ENCODE measurements around a stretch of chr6.

DNA sequence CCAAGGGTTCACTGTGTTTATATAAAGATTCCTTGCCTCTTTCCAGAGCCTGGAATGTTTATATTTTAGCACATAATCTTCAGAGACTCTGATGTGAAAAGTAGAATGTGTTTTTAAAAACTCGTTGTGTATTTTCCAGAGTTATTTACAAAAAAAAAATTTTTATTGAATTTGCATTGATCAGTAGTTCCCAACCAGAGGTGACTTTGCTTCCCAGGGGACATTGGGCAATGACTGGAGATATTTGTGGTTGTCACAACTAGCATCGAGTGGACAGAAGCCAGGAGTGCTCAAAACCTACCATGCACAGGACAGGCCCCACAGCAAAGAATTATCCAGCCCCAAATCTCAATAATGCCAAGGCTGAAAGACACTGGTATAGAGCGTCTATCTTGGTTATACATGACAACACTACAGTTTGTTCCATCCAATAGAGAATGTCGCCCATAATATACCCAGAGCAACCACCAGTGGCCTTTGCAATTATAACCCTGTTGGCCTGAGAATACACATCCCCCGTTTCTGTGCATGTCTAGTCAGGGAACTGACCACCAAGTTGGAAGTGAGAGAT, 75.8 kb upstream of the ADTRP start:
- PRO-cap = no peak
- RAMPAGE, long total RNA, 2 experiments = no peak in any of the 2 experiments

DNA sequence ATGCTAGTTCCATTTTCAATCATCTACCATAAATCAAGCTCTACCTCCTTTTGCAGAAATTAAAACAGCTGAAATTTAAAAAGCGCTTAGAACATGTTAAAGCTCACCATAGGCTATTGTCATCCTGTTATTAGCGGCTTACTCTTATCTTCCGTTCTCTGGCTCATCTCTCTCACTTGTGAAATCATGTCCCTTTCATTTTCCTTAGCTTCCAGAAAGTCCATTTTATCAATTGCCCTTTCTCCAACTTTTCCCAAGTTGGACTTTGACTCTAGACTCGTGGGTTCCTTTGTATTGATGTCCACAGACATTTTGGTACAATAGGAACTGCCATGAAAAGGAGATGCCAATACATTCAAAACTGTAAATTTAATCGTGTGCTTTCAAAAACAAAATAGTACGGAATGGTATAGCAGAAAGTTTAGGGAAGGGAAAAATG, 10.5 kb upstream of the HIVEP1 start:
- PRO-cap = no peak
- RAMPAGE, long total RNA, 2 experiments = no peak in any of the 2 experiments

GRCh38 chr6:12019677-12020549, 7.8 kb downstream of the HIVEP1 start:
- PRO-cap = no peak
- RAMPAGE, long total RNA, 2 experiments = no peak in any of the 2 experiments

GRCh38 chr6:12025993-12026907, 14.1 kb downstream of the HIVEP1 start:
- PRO-cap = no peak
- RAMPAGE, long total RNA, 2 experiments = no peak in any of the 2 experiments

GRCh38 chr6:12130571-12131171, 118.6 kb downstream of the HIVEP1 start:
- PRO-cap = no peak
- RAMPAGE, long total RNA, 2 experiments = no peak in any of the 2 experiments

DNA sequence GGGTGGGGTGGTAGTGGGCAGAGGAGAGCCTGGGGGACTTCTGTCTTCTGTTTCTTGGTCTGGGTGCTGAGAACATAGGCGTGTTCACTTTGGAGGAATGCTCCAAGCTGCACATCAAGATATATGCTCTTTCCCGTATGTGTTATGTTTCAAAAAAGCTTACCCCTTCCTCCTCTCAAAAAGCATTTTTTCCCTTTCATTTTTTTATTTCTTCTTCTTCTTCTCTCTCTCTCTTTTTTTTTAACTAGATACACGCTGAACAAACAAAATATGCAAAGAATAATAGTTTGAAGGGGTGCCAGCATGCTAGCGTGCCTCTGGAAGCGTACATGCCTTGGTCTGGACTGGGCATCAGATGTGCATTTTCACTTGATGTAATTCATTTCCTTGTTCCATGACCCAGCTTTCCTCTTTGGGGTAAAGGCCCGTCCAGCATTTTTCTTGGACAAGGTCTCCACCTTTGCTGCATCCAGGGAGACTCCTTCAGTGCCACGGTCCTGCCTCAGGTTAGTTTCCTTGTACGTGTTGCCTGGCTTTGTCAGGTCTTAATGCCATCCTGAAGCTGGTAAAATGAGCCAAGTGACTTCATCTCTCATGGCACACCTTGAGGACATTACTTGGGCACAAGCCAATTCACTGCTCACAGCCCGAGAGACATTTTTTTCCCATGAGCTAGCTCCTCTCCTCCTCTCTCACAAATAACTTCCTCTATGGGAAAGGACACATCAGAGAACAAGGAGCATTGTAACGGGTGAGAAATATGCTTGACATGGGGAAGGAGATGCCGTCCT, 23.8 kb downstream of the EDN1 start:
- PRO-cap = no peak
- RAMPAGE, long total RNA, 2 experiments = no peak in any of the 2 experiments

- PRO-cap = no peak
- RAMPAGE, long total RNA, 2 experiments = no peak in any of the 2 experiments
Measured at GRCh38 chr6:12585472-12586175, 130.9 kb upstream of the PHACTR1 start.

GRCh38 chr6:13014563-13015602, 298.3 kb downstream of the PHACTR1 start:
- PRO-cap = no peak
- RAMPAGE, long total RNA, 2 experiments = no peak in any of the 2 experiments

DNA sequence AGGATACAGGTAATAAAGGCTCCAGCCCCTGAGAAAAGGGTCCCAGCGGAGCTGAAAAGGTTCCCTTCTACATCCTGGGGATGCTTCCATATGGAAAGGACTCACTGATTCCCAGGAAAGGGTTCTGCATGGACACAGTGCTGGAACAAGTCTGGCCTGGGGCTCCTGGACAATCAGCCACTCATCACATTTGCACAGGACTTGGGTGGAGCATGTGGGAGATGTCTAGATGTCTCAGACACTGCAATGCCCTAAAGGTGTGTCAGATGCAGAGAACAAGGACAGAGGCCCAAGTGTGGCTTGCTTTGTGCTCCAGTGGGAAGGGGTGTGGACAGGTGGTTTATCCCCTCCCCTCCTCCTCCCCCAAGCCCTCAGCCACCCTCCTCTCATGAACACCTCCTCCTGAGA, 53.1 kb upstream of the TBC1D7 start:
- PRO-cap = no peak
- RAMPAGE, long total RNA, 2 experiments = no peak in any of the 2 experiments

DNA sequence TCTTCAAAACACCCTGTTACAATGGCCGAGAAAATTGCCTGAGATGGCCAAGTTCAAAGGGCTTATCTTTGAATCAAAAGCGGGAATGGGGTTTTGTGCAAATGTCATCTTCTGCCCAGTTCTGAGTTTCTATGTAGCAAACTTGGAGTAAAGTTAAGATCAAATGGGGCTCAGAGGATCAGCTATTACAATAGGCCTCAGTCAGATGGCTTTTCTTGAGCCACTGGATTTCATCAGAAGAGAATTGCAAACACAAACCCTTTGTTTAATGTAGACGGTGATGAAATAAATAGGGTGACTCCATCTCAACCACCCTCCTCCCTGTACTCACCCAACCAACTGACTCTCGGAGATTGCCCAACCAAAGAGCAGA, 79.2 kb upstream of the TBC1D7 start:
- PRO-cap = no peak
- RAMPAGE, long total RNA, 2 experiments = no peak in any of the 2 experiments

GRCh38 chr6:13412621-13412896, 74.8 kb downstream of the GFOD1 start:
- PRO-cap = no peak
- RAMPAGE, long total RNA, 2 experiments = no peak in any of the 2 experiments

DNA sequence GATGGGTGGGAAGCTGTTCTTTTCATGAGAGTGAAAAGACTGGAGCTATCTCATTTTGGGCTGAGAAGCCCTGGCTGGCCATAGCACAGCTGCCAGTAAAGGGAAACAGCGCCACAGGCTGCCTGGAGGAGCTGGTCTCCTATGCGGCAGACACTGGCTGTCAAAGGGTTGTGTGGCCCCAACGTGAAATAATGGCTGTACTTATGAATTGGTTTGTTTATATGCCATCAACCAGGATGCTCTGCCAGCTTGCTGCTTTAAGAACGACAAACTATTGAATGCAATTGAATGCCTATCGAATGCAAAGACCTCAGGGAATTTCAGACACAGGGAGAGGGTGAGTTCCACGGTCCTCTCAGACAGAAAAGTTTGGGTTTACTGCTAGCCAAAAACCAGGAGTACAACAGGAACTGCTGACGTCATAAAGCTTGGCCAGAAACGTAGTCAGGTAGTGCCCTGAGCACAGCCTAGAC, 58.2 kb downstream of the GFOD1 start:
- PRO-cap = no peak
- RAMPAGE, long total RNA, 2 experiments = no peak in any of the 2 experiments

DNA sequence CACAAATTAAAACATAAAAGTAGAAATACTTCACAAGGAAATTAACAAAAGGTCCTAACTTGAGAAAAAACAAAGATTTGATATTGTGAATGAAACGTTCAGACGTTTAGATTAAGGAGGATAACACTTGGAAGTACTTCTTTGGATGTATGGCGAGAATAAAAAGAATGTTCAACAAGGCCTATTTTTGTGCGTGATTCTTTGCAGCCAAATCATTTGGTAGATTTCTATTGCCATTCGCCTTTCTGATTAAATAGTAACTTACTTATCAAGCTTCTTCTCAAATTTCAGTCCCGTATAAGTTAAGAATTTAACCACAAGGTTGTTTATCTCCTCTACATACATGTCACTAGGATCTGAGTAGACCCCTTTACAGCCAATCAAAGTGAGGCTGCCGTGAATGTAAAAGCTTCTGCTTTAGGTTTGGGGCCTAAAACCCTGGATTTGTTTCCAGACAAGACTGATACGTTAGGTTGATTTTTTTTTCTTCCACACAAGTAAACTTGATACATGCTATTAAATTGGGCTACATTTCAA, 2.1 kb downstream of the RANBP9 start:
- PRO-cap = no peak
- RAMPAGE, long total RNA, 2 experiments = no peak in any of the 2 experiments

- PRO-cap = no peak
- RAMPAGE, long total RNA, 2 experiments = no peak in any of the 2 experiments
Measured at GRCh38 chr6:13806769-13807190, 7.6 kb downstream of the MCUR1 start.

DNA sequence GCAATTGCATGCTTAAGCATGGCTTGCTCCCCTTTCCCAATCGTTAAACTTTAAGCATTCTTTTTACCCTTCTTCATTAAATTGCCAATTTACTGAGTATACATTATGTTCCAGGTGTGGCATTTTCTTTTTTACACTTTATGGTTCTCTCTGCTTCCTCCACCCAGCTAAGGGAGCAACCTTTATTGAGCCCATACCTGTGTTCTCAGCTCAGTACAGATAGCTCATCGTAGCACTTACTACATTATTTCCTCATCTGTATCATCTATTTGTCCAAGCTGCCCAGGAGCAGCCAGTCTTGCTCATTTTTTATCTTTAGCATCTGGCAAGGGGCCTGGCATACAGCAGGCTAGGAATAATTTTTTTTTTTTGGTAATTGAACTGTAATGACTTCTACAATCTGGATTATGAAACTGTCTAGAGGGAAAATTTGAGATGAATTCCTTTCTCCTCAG, 3.3 kb downstream of the MCUR1 start:
- PRO-cap = no peak
- RAMPAGE, long total RNA, 2 experiments = no peak in any of the 2 experiments

DNA sequence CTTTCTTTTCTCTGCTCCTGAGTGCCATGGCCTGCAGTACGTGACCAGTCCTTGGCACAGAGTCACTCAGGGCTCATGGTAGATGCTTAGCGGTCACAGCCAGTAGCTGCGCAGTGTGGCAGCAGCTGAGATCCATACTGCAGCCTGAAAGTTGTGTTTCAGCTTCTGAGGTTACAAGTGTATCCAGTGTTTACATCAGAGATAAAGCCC, 762 bp upstream of the RNF182 start:
- PRO-cap = no peak
- RAMPAGE, long total RNA, 2 experiments = no peak in any of the 2 experiments

GRCh38 chr6:14091553-14091875, 26.1 kb upstream of the CD83 start:
- PRO-cap = no peak
- RAMPAGE, long total RNA, 2 experiments = no peak in any of the 2 experiments

DNA sequence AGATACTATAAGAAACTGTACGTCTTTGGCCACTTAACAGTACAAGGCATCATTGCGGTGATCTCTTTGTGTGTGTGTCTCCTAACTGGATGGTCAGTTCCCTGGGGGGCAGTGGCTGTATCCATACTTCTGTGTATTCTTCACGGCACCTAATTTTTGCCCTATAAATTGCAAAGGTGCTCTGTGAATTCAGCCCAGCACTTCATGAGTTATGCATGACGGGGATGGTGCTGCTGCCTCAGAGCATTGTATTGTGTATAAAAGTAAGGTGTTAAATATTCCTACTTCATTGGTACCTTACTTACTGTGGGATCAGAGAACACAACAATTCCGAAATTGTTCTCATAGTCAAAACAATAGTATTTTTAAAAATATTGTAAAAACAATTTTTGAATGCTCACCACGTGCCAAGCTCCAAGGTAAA, 1.5 kb downstream of the CD83 start:
- PRO-cap = no peak
- RAMPAGE, long total RNA, 2 experiments = no peak in any of the 2 experiments

- PRO-cap = no peak
- RAMPAGE, long total RNA, 2 experiments = no peak in any of the 2 experiments
Measured at GRCh38 chr6:14258812-14259061, 141.2 kb downstream of the CD83 start.

- PRO-cap = no peak
- RAMPAGE, long total RNA, 2 experiments = no peak in any of the 2 experiments
Measured at GRCh38 chr6:14276830-14277455, 159.4 kb downstream of the CD83 start.

Measured in prostate gland (tissue), 2 donors.